Body of pancreas (tissue), 2 donors: ENCODE measurements around a stretch of chr5.

DNA sequence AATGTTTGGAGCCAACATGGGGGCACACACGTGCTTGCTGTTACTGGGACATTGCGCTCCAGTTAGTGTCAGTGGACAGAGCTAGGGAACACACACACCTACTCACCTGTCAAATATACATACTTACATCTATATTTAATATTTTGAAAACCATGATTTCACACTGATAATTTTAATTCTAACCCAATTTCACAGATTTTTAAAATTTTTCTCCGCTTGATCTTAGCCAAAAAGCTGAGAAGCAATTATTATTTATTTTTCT lies 10.2 kb downstream of the ZCCHC10 start:
- PRO-cap, result no peak
- RAMPAGE, long total RNA, 2 experiments, result no peak in any of the 2 experiments

GRCh38 chr5:133025544-133025944 lies 805 bp downstream of the ZCCHC10 start:
- PRO-cap, result no peak
- RAMPAGE, long total RNA, 2 experiments, result no peak in any of the 2 experiments

DNA sequence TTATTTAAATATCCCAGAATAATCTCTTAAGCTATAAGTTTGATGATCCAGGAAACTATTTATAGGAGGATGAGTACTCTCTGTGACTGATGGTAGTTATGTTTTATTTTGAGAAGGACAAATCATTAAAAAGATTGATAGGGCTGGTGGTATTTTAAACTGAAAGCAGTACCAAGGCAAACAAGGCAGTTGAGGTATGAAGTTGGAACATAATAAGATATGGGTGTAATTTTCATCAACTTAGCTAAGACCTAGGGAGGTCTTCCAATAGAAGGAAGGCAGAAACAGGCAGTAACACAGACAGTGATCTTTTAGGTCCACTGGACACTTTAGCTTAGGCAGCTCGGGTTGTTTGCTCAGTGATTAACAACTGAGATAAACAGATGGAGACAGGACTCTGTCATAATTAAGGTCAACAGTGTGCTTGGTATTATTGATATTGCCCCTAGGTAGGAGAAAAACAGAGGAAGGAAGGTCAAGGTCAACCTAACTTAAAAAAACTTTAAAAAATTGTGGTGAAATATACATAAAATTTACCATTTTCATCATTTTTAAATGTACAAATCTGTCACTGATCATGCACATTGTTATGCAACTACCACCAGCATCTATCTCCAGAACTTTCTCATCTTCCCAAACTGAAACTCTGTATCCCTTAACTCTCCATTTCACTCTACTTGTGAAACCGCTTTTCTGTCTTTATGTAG lies 2.2 kb upstream of the HSPA4 start:
- PRO-cap, result no peak
- RAMPAGE, long total RNA, 2 experiments, result no peak in any of the 2 experiments

GRCh38 chr5:133440196-133440888 lies 172.0 kb downstream of the FSTL4 start:
- PRO-cap, result no peak
- RAMPAGE, long total RNA, 2 experiments, result no peak in any of the 2 experiments

DNA sequence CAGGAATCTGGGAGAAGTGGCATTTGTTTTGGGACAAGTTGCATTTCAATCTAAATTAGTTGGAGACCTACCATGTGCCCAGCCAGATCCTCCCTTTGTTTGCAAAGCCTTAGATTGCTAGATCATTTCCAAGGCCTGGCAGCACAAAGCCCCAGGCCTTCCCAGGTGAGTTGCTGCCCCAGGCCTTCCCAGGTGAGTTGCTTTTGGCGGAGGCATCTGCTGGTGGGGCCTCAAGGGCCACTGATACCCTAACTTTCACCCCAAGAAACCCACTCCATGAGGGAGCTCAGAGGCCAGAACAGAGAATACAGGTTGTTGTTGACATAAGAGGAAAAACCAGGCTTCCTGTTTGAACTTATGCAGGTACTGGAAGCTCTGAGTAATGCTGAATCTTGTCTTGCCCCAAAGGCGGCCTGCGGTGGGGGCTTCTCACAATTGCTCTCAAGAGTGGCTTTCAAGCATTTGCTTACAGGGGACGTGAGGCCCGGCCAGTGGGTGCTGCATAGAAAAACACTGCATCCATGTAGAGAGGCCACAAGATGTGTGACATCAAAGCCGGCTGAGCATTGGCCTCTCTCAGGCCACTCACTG lies 34.8 kb upstream of the TCF7 start:
- PRO-cap, result no peak
- RAMPAGE, long total RNA, 2 experiments, result no peak in any of the 2 experiments

GRCh38 chr5:134086982-134087376 lies 27.5 kb upstream of the TCF7 start:
- PRO-cap, result no peak
- RAMPAGE, long total RNA, 2 experiments, result no peak in any of the 2 experiments

DNA sequence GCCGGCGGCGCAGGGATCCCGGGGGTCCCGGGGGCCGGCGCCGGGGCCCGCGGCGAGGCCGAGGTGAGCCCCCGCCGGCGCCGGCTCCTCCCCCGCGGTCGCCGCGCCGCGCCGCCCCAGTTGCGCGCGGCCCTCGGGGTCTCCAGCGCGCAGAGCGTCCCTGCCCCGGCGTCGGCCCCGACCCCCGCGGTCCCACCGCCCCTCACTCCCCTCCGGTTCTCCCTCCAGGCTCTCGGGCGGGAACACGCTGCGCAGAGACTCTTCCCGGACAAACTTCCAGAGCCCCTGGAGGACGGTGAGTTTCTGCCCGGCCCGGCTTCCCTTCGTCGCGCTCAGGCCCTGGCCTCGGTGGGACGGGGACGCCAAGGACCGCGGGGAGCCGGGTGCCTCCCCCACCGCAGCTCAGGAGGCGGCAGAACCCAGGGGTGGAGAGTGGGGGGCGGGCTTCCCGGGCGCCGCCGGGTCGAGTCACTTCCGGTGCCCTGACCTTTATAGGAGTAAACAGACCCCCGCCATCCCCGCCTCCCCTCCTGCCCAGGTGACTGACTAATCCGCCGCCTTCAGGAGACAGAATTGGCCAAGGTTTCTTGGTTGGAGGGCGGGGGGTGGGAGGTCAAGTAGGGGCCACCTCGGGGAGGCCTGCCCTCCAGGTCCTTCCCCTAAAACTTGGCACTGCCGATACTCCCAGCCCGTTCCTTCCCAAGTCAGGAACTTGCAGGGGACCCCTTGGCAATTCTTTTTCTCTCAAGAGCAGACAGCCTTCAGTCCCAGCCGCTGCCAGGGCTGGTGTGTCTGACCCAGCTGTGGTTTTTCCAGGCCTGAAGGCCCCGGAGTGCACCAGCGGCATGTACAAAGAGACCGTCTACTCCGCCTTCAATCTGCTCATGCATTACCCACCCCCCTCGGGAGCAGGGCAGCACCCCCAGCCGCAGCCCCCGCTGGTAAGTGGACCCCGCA lies 890 bp downstream of the TCF7 start:
- PRO-cap, result unidirectional peak, minus-strand start at position 270 of the sequence; unidirectional peak, minus-strand start at position 334 of the sequence; unidirectional peak, minus-strand start at position 421 of the sequence; unidirectional peak, minus-strand start at position 794 of the sequence
- RAMPAGE, long total RNA, 2 experiments, result no peak in any of the 2 experiments

DNA sequence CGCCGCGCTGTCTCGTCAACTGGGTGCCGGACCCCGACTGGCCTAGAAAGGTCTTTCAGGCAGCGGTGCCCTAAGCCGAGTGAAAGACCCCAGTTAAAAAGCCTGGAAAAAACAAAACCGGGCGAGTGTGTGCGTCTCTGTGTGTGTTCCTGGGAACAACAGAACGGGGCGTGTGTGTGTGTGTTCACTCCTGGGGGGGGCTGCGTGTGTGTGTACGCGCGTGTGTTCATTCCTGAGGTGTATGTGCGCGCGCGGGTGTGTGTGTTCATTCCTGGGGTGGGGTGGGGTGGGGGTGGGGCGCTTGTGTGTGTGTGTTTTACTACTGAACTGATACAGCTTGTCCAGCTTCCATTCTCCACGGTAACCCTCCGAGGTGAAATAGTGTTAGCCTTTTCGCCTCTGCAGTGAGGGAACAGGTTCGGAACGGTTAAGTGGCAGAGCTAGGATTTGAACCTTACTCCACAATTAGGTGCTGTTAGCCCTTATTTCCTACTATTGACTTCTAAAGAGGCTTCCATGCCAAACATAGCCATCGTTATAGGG lies 497 bp upstream of the SKP1 start:
- PRO-cap, result no peak
- RAMPAGE, long total RNA, 2 experiments, result no peak in any of the 2 experiments

DNA sequence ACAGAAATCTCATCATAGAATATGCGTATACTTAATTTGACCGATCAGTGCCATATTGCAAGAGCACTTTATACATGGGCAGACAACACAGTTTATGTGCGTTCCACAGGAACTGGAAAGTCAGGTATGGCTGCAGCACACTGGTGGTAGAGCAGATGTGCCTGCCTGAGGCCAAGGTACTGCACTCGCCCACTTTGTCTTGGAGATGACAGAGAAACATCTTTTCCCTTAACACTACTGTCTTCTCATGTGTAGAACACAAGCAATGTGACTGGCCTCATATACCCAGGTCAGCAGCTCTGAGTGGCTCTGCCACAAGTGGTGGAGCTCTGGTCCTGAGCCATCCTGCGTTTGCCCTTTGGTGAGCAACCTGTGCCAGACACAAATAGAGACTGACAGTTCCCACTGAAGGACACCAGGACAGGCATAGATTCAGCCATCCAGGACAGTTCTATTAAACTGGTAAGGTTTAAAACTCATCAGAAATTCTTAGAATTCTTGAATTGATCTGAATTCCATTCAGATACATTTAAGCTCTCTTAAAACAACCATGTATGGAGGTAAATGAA lies 21.0 kb upstream of the PPP2CA start:
- PRO-cap, result no peak
- RAMPAGE, long total RNA, 2 experiments, result no peak in any of the 2 experiments

DNA sequence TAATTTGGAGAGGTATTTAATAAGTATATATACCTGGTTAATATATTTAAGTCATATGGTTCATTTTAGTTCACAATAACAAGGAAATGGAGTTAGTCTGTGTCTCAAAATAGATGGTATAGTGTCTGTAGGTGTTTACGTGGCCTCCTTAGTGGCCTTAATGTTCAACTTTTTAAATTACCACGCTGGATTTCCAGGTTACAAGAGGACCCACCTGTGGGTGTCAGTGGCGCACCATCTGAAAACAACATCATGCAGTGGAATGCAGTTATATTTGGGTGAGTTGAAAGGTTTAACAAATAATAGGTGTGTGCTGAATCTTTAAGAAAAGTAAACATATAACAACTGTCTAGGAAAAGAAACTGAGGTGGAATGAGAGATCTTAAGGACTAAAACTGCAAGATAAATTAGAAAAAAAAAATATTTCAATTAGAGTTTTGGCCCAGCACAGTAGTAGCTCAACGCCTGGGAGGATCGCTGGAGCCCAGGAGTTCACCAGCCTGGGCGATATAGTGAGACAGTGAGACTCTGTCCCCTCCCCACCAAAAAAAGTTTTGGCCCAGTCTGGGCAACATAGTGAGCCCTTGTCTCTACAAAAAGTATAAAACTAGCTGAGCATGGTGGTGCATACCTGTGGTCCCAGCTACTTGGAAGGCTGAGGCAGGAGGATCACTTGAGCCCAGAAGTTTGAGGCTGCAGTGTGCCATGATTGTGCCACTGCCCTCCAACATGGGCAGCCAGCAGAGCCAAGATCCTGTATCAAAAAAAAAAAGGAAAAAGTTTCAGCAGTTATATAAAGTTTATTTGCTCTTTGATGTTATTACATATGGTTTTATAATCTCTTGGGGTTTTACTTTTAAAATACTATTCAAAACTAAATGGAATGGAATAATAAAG lies 3.1 kb downstream of the UBE2B start:
- PRO-cap, result no peak
- RAMPAGE, long total RNA, 2 experiments, result start-site peak on the plus strand in 1 of 2 experiments, centred at position 311 of the sequence, 15 reads per replicate

GRCh38 chr5:134388066-134388515 lies 16.7 kb downstream of the UBE2B start:
- PRO-cap, result no peak
- RAMPAGE, long total RNA, 2 experiments, result no peak in any of the 2 experiments

GRCh38 chr5:134466256-134467332 lies 54.9 kb upstream of the CDKN2AIPNL start:
- PRO-cap, result bidirectional peak, plus-strand start at chr5:134466581, minus-strand start at chr5:134466466
- RAMPAGE, long total RNA, 2 experiments, result no peak in any of the 2 experiments

DNA sequence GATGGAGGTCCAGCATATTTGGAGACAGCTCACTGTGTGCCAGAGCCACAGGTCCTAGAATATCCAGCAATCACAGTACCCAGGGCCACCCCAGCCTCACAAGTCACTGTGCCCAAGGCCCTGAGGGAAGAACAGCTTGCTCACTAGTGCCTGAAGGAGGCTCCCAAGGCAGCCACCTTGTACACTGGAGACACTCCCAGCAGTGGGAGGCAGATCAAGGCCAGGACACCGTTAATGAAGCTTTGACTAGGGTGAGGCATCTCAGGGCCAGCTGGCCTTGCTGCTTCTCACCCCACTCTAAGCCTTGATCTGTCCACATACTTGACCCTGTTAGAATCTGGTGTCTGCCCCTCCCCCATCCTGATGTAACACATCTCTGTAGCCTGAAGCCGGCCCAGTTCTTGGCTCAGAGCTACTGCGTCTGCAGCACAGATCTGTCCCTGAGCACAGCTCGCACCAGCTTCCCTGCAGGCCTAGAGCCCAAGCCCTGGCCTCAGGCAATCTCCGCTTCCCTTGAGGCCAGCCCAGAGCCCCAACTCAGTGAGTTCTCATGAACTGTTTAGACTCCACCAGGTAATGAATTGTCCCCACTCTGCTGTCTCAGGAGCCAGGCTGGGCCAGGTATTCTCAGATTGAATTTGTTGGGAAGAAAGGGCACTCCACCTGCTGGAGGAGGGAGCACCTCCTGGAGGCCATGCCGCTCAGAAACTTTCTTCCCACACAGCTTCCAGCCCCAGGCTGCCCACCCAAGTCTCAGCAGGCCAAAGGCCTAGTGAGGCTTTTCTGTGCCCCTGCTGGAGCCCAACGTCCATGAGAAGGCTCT lies 13.5 kb upstream of the JADE2 start:
- PRO-cap, result bidirectional peak, plus-strand start at position 409 of the sequence, minus-strand start at position 299 of the sequence
- RAMPAGE, long total RNA, 2 experiments, result no peak in any of the 2 experiments

DNA sequence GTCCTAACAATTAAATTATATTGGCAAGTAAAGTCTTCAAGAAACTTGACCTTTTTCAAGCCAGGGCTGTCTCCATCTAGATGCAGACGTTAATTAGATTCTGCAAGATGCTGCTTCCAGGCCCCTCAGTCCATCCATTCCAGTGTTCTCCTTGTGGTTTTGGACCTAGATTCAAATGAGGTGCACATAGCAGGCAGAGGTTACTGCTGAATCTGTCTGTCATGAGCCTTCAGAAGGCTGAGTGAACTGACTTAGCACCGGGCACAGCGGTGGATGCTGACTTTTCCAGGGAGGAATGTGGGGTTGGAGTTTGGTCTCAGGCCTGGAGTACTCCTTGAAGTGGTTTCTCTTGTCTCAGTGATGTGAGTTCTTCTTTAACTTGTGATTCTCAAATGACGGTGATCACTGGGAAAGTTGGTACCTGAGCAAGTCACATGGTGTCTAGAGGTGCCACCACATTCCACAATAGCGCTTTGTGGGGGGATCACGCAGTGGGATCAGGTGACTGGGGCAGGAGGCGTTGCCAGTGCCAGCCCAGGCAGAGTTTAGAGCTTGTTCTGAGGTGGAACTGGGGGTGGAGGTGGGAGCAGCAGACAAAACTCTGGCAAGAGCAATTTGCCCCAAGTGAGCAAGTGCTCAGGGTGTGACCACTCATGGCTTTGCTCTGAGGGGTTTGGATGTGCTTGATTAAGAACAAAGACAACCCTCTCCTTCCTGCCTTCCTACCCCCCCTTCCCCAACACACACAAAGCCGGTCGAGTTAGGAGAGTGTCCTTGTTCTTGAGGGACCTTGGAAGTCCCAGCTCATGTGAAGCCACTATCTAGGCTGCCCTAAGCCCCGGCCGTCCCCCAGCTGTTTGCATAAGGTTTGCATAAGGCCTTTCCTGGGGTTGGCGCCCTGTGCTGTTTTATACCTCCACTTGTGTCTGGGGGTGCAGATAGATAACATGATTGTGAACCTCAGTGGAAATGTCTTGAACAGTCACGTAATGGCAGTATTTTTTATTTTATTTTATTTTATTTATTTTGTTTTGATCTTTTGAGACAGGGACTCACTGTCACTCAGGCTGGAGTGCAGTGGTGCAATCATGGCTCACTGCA lies 25.1 kb downstream of the JADE2 start:
- PRO-cap, result no peak
- RAMPAGE, long total RNA, 2 experiments, result no peak in any of the 2 experiments

DNA sequence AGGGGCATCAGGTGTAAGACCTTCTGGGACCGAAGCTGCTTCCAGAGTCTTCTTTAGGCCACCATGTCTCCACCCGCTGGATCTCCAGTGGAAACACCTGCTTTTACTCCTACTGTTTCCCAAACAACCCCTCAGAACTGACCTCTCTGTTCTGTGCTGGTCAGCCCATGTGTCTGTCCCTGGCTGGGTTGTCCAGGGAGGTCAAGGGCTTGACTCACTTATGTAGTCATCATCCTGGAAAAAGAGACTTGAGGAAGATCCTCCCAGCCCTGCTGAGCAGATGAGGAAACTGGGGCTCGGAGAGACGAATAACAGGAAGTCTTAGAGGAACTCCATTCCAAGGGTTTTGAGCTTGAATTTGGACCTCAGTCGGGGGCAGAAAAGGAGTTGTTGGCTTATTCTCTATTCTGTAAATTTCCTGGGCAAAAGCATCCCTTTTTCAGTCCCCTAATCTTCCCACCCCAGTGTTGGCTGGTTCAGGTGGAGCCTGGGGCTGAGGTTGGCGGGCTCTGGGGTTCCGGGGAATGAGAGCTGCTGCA lies 42.6 kb downstream of the JADE2 start:
- PRO-cap, result no peak
- RAMPAGE, long total RNA, 2 experiments, result no peak in any of the 2 experiments

- PRO-cap, result no peak
- RAMPAGE, long total RNA, 2 experiments, result no peak in any of the 2 experiments
These were observed 8.2 kb downstream of the DDX46 start for GRCh38 chr5:134766734-134767189.

DNA sequence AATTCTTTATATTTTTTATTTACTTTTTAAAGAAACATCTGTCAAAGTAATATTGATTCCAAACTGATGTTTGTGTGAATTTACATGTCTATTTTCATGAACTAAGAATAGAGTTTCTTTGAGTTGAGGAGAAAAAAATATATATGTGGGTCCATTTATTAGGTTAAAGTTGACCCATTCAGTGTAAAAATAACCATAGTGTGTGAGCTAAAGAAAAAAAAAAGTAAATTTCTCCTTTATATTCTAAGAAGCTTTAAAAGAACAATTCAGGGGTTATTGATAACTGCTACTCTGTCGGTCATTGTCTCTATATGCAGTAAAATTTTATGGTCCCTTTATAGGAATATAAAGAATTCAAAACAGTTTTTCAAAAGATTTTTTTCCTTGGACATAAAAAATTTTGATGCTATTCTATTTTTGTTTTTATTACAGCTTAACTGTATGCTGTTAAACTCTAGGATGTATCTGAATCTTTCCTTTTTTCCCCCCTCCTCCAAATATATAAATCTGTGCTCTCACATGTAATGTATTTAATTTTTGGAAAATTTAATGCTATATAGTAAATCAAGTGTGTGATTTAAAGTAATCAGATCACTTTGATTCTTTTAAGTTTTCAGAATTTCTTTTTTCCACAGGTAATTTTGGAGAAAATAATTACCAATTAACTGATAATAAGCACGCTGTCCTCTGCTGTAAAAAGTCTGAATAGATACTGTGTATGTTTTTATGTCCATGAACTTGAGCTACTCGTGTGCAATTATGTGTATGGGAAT lies 13.3 kb downstream of the C5orf24 start:
- PRO-cap, result no peak
- RAMPAGE, long total RNA, 2 experiments, result no peak in any of the 2 experiments

GRCh38 chr5:134874893-134875544 lies 848 bp downstream of the TXNDC15 start:
- PRO-cap, result bidirectional peak, plus-strand start at chr5:134875068, minus-strand start at chr5:134875079
- RAMPAGE, long total RNA, 2 experiments, result no peak in any of the 2 experiments

DNA sequence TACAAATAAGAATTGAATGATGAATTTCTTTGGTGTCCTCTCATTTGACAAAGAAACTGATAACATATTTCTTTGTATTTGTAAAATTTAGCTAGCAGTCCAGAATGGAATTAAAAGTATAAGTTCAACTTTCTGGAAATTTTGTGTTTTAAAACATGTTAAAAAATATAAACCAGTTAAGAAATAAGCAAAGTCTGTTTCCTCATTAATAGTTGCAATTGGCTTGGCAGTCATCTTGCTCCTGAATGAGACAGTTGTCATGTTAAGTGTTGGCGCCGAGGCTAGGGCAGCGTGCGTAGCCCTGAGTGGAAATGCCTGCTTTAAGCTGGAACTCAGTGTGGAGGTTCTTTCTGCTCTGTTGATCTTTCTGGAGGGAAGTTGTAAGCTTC lies 30.6 kb downstream of the PCBD2 start:
- PRO-cap, result no peak
- RAMPAGE, long total RNA, 2 experiments, result no peak in any of the 2 experiments

DNA sequence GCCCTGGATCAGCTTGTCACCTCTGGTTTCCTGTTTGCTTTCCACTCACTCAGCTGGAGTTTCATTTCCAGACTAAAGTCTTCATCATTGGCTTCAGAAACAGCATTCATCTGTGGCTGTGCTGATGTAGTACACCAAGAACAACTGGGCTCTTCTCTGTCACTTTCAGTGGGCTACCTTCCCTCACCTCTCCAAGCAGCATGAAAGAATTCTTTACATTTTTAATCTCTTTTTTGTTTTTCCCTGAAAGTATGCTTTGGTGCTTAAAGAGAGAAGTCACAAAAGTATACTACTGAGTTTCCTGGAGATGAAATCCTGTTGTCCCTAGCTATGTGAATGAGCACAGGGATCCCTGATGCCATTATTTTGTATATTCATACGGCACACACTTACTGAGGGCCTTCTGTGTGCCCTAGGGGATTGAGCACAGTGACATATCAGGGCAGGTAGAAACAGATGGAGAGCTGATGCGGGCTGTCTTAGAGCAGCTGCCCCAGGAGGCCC lies 2.1 kb upstream of the CATSPER3 start:
- PRO-cap, result no peak
- RAMPAGE, long total RNA, 2 experiments, result start-site peak on the plus strand in 1 of 2 experiments, centred at position 391 of the sequence, 9 reads per replicate